Ureter (tissue), 1 donor: ENCODE data around the gene SELPLG.

GRCh38 chr12:106301633-106302382, 725 bp upstream of the TCP11L2 start:
- PRO-cap = no peak

DNA sequence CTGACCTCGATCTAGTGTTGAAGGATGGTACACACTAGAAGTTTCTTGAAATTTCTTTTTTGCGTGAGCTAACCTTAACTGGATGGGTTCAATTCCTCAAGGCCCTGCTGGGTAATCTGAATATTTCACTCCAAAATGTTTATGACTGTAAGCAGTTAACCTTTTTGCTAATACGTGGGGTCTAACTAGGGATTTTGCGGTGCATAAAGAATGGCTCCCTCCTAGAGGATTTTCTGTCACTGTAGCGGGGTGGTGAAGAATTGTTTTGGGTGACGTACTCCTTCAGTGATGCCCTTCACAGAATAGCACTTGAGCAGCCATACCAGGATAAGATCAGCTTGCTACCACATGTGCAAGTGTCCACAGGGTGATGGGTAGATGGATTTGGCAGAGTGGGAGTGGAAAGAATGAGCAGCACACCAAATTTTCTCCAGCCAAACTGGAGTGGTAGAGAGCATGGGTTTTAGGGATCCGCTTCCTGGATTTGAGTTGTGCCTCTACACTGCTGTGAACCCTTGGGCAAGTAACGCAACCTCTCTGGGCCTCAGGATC, 2.2 kb downstream of the TCP11L2 start:
- PRO-cap = no peak

GRCh38 chr12:106477785-106478017, 105.1 kb upstream of the RFX4 start:
- PRO-cap = no peak

DNA sequence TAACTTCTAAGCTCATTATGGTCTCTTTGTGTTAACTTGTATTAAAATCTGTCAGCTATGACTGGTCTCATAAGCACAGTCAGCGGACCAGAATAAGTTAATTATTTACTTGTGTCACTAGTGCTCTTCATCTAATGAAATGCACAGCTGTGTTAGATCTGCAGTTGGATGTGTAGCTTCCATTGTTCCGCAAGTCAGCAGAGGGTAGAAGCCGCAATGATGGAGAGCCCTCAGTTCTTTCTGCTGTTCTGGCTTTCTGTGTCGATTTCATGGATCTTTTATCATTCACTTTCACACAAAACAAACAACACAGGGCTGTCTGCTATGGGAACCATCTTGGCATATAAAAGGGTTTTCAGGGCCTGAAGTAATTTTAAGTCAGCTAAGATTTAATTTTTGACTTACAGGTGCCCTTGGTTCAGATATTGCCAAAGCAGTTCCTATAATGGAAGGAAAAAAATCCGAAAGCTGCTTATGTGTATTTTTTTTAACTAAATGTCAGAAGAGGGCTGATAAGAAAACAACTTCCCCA, 89.2 kb upstream of the RFX4 start:
- PRO-cap = no peak

- PRO-cap = no peak
Observed at GRCh38 chr12:106757884-106758767, 16.4 kb upstream of the RIC8B start.

DNA sequence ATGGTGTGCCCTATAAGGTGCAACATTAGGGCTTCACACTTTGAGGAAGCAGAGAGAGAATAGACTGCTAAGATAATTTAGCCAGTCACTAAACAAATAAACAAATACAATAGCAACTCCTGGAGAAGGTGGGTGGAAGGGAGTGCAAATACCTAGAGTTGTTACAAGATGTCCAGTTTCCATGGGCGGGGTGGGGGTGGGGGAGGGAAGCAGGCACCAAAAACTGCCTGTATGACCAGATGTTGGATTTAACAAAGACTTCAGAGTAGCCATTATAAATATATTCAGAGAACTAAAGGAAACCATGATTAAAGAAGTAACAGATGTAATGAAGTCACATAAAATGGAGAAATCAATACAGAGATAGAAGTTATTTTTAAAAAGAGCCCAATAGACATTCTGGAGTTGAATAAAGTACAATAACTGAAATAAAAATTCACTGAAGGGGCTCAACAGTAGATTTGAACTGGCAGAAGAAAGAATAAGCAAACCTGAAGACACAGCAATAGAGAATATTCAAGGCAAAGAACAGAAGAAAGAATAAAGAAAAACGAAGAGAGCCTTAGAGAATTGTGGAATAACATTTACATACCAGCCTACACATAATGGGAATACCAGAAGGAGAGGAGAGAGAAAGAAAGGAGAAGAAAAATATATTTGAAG, 19.4 kb downstream of the RIC8B start:
- PRO-cap = no peak

DNA sequence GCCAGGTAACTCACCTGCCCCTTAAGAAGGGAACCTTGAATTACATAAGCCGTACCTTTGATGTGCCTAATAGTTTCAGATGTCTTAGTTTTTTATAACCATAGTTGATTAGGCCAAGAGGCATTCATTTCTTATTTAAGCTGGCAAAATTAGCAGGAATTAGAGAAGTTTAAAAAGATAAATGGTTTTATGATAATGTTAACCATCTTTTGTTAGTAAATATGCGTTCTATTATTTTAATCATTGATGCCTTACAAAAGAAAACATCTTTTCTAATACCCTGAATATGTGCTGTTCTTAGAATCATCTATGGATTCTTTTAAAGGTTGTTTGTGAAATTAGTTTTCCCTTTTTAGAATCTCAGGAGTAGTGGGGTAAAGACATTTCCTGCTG, 15.2 kb downstream of the MTERF2 start:
- PRO-cap = no peak

DNA sequence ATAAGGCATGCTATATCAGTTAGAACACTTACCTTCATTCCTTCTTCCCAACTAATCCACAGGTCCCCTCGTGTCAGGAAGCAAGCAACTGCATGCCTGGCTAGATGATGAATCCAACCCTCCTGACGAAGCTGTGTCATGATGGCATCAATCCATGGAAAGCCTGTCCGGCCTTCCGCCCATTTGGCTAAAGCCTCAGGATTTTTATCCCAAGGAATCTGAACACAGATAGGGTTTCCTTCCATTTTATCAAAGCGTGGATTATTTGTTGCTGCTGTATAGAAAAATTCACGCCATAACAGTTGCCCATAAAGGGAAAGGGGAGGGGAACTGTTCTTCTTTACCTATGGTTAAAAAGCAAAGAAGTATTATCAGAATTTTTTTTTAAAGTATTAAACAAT, 12.6 kb upstream of the MTERF2 start:
- PRO-cap = no peak

GRCh38 chr12:107042545-107043178, 50.7 kb downstream of the CRY1 start:
- PRO-cap = no peak

- PRO-cap = no peak
Observed at GRCh38 chr12:107320070-107320801, 2.0 kb downstream of the ABTB3 start.

DNA sequence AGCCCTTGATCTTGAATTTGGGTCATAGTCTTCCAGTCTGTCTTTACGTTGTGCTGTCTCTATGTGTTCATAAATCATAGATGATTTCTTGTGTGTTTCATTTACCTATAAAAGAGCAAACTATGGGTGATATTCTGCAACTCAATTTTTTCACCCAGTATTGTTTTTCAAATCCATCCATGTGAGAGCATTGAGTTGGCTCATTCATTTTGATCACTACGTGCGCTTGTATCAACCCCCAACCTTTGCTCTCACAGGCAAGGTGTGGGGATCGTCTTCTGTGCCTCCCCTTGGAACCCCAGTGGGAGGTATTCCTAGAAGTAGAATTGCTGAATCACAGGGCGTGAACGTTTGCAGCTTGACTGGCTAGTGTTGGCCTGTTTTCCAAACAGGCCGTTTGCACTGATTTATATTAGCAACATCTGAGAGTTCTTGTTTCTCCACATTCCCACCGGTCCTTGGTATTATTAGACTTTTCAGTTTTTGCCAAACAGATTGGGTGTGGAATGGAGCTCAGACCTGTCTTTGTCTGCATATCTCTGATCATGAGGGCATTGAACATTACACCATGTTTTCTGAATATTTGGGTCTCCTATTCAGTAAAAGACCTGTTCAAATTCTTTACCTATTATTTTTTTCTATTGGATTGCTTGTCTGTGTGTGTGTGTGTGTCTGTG, 78.7 kb downstream of the ABTB3 start:
- PRO-cap = no peak

GRCh38 chr12:107657599-107658528, 27.7 kb upstream of the PWP1 start:
- PRO-cap = no peak

GRCh38 chr12:107780291-107780754, 5.8 kb downstream of the ASCL4 start:
- PRO-cap = no peak

DNA sequence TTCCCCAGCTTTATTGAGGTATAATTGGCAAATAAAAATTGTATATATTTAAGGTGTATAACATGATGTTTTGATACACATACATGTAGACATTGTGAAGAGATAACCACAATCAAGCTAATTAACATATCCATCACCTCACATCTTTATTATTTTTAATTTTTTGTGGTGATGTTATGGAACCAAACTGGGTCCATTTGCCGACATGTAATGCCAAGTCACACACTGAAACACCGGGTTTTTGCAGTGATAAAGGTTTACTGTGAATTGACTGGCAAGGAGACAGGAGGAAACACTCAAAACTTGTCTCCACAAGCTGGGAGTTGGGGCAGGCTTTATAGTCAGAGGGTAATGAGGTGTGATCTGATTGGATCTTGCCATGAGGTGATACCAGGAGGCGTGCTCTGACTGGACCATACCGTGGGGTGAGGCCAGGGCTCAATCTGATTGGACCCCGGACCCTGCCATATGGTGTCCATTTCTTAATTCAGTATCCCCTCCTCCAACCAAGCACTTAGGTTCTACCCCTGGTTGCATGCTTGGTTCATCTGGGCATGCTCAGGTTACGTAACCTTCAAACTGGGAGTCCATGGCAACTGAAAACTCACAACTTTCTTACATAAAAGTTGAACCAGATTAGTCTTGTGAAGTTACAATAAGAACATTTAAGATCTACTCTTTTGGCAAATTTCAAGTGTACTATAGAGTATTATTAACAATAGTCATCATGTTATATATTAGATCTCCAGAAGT, 11.7 kb upstream of the WSCD2 start:
- PRO-cap = no peak

- PRO-cap = bidirectional peak, plus-strand start at chr12:108634033, minus-strand start at chr12:108633884
Observed at GRCh38 chr12:108633461-108634293, at the start of gene SELPLG. Gene SELPLG, minus strand, starts transcription at chr12:108633894.

GRCh38 chr12:108634294-108634812, 659 bp upstream of the SELPLG start:
- PRO-cap = no peak

DNA sequence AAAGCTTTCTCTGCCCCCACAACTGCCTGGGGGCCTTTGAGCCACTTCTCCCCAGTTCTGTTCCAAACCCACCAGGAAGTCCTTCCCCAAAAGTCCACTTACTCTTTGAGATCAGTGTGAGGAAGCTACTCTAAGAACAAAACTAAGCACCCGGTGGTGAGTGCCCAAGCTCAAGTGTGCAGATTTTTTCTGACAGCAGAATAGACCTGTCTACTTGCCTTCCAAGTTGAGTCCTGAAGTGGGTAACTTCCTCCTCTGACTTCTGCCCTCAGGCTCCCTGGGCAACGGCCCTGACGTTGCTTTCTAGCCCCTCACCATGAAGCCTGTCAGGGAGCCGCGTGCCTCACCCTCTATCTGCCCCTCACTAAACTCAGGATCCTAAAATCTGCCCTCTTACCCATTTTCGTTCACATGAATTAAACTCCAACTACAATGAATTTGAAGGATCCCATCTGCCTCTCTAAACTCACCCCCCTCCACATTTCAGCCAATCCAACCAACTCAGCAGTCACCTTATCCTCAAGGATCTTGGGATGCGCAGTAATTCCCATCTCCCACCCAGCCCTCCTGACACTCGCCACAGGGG, 8.3 kb upstream of the SELPLG start:
- PRO-cap = no peak

- PRO-cap = no peak
Observed at GRCh38 chr12:108689218-108690488, 41.7 kb downstream of the CORO1C start.

DNA sequence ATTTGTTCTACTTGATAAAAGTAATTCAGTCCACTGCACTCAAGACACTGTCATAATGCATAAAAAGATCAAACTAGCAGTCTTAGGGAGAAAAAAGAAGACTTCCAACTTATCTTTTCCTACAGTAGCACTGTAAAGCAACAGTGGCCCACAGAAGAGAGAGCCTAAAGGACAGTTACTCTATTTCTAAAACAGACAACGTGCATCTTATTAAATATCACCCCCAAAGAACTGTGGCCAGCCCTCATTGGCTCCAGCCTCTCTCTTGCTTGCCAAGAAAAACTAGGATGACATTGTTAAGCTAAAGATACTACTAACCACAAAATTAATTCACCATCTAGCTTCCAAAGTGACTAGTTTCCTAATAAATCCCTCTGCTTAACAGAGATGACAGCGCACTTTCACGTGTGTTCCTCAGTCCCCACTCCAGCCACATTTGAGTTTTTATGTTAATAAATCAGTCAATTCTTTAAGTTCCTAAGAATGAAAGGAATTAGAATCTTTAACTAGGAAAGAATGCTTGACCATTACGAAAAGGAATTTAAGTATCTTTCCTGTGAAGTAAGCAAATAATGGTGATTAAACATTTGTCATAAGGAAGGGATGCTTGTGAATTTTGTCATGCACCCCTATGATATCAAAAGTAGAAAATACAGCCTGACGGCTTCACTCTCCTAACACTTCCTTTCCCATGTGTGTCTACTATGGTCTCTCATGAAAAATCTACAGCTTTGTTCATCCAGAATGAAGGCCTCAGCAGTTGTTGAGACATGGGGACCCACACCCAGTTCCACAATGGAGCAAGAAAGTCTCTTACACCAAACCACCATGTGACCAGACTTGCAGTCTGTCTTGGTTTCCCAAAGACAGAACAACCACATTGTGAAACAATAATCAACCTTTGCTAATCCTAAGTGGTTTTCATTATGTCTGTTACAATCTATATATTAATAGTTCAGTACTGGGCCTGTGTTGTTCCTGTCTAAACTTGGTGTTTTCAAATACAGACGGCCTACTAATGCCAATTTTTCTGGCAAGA, 8.2 kb downstream of the CORO1C start:
- PRO-cap = no peak

DNA sequence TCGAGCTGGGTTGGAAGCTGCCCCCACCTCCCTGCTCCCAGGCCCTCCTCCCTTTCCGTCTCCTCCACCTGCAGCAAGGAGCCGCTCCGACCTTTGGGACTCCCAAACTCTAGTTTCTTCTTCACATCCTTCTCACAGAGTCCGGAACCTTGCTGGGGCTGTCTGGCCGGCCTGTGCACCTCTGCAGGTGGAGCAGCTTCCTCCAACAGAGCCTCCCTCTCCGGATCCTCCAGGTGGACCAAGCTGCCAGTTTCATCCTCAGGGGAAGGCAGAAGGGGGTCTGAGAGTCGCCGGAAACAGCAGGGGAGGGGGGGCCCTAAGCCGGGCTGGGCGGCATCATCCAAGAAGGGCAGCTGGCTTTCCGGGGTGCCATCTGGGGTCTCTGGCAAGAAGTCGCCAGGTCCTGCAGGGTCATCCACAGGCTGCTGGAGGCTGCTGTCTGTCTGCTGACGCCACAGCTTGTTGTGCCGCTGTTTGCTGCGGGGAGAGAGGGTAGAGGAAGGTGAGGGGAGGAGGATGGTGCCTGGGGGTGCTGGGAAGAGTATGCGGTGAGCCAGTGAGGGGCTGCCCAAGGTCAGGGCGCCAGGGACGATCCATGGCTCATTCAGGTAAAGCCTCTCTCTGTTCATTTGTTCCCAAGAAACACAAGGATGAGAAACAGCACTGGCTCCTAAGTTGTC, 61.2 kb upstream of the CORO1C start:
- PRO-cap = no peak